Smooth muscle cell (in vitro differentiated cells): ENCODE measurements around a stretch of chr10.

DNA sequence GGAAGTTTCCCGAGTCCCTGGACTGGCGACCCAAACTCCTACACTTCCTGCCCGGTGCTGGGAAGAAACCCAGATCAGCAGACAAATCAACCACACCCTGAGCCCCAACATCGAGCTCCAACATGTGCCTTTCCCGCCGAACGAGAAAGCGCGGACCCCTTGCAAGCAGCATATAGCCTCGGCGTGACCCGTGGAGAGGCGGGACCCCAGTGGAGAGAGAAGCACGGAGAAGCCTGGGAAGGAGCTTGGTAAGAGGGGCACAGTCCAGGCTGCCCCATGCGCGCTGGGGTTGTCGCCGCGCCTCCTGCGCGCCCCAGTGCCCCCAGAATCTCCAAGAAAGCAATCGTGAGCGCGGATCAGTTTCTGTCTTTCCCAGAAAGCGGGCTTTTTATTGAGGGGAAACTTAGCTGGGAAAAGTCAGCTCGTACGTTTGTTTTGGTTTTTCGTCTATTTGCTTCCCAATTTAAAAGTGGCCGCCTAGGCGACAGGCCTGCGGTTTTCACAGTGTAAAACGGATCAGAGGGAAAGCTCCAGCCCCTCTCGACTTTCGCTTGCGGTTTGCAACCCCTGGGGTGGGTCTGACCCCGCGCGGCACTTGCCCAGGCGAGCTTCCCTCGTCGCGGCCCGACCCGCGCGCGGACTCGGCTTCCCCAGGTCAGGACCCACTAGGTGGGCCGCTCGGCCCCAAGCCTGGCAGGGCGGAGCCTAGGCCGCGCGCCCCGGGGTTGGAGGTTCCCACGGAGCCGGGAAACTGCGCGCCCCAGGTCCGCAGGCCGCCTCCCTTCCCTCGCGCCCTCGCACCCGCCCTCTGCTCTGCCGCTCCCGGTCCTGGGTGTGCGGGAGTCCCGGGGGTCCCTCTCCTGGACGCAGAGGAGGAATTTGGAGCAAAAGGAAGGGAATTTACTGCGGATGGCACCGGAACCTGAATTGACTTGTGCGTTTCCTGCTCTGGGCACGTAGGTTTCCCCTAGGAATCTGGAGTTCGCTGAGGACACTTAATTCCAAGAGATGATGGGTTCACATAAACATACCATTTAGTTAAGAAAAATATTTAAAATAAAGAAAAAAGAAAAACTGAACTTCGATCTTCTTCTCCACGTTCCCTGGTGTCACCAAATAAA lies 31.0 kb downstream of the SKIDA1 start:
- RAMPAGE, long total RNA: no peak

GRCh38 chr10:21497128-21497640 lies 28.3 kb downstream of the SKIDA1 start:
- RAMPAGE, long total RNA: no peak

DNA sequence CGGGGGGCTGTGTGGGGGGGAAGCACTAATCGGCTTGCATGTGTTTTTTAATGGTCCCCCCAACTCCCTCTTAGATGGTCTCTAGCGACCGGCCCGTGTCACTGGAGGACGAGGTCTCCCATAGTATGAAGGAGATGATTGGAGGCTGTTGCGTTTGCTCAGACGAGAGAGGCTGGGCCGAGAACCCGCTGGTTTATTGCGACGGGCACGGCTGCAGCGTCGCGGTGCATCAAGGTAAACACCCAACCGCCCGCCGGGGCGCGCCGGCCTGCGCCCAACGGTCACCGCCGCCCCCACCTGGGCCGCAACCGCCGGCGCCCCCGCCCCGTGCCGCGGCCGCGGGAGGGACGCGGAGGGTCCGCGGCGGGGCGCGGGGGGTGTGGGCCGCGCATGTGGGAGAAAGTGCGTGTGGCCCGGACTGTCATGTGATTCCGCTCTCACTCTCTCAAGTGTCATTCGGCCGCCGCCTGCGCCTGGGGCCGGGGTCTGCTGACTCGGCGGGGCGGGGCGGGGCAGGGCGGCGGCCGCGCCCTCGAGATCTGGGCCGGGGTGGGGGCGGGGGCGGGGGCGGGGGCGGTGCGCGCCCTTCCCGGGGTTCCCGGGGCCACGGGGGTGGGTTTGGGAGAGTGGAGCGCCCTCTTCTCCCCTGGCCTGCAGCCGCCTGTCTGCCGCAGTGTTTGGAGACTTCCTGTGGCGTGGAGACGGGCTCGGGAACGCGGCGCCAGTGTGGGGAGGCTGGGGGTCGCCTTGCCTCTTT lies 717 bp downstream of the MLLT10 start:
- RAMPAGE, long total RNA: no peak

DNA sequence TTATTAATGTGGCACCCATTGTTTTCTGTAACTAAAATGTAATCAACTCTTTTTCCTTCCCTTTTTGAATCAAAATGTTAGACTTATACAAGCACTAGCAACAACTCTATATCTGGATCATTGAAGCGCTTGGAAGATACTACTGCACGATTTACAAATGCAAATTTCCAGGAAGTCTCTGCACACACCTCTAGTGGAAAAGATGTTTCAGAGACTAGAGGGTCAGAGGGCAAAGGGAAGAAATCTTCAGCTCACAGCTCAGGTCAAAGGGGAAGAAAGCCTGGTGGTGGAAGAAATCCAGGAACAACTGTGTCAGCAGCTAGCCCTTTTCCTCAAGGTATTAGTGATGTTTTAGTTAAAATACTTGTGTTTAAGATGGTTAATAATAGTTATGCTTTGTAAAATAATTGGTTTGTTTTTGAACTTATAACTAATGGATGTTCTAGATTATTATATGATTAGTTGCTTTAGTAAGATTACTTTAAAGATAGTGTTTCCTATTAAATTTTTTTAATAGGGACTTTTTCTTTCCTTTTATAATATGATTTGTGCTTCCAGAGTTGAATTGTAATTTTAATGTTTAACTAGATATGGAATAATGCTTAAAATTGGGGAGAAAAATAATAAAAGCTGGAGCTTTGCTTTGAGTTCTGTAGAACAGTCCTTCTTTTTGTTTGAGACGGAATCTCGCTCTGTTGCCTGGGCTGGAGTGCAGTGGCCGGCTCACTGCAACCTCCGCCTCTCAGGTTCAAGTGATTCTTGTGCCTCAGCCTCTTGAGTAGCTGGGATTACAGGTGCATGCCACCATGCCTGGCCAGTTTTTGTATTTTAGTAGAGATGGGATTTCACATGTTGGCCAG lies 136.6 kb downstream of the MLLT10 start:
- RAMPAGE, long total RNA: no peak

DNA sequence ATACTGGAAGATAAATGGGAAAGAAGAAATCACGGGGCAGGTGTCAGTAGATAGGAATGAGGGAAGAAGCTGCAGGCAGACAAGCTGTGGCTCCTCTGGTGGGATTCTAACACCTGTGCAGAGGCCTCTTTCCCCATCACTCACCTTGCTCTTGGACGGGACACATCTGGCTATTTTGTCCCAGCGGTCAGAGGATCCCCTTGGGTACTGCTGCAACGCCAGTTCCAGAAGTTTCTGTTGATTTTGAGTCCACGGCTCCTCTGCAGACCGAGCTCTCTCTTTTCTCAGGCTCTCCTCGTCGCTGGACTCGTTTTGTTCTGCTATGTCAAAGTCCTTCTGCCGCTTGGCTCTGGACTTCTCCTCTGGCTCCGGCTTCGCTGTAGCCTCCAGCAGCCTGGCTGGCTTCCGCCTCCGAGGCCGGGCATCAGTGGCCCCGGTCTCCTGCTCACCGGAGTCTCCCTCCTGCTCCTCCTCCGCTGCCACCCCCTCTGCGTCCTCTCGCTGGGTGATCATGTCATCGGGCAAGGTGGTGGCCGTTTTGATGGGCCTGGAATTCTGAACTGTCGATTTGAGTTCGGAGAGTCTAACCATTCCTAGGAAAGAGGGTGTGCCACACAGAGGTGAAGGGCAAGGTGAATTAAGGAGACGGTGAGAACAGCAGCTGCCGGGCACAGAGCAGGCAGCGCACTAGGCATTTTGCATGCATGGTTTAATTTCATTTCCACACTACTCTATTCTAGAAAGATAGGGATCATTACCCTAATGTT lies 225.2 kb downstream of the MLLT10 start:
- RAMPAGE, long total RNA: no peak

- RAMPAGE, long total RNA: no peak
Observed at GRCh38 chr10:21961899-21962458, 41.6 kb downstream of the DNAJC1 start.

GRCh38 chr10:22251525-22252297 lies 33.9 kb upstream of the EBLN1 start:
- RAMPAGE, long total RNA: no peak

DNA sequence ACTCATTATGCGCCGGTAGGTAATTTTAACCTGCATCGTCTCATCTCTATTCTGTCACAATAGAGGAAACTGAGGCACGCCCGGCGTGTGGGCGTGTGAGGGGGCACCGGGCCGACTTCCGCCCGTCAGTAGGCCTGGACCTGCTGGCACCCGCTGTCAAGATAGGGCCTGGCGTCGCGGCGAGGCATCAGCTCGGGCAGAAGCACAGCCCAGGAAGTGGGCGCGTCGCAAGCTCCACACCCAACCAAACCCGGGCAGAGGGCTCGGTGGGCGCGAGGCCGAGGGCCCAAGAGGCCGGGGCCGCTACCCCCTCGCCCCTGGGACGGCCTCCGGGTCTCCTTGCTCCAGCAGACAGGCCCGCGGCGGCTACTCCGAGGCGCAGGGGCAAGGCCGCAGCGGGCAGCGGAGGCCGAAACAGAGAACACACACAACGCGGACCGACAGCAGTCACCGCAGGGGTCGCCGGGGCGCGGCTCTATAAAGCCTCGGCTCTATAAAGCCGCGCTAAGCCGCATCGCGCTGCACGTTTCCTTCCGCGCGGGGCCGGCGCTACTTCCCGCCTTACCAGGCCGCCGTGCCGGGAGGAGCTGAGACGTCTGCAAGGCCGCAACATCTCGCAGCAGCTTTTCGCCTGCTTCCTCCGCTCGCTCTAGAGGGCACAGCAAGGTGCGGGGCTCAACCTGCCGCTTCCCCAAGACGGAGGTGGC lies 91.3 kb downstream of the SPAG6 start:
- RAMPAGE, long total RNA: no peak

- RAMPAGE, long total RNA: no peak
Observed at GRCh38 chr10:22479405-22479831, 134.1 kb downstream of the SPAG6 start.

DNA sequence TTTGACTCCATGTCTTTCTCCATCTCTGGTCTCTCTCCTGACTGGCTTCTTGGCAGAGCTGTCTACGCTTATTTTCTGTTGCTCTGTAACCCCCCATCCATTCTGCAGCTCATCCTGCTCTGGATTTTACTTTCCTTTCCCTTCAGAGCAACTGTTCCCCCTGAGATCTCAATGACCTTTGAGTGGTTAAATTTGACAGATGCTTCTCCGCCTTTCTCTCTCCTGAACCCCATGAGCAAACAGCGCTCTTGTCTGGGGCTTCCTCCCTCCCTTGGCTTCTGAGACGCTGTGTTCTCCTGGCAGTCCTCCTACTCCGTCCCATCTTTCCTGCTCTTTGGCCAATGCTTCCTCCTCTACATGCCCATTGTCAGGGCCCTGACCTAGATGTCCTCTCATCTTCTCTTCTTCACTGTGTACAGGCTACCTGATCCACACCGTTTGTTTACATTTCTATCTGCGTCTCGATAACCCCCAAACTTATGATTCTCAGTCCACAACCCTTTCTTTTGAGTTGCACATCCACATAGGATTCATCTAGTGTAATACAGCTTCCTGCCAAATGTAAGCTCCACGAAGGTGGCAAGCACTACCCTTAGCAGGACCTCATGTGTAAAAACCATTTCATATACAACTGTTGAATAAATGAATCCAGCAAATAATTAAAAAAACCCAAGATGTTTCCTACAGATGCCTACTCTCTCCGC lies 136.0 kb downstream of the PIP4K2A start:
- RAMPAGE, long total RNA: no peak

DNA sequence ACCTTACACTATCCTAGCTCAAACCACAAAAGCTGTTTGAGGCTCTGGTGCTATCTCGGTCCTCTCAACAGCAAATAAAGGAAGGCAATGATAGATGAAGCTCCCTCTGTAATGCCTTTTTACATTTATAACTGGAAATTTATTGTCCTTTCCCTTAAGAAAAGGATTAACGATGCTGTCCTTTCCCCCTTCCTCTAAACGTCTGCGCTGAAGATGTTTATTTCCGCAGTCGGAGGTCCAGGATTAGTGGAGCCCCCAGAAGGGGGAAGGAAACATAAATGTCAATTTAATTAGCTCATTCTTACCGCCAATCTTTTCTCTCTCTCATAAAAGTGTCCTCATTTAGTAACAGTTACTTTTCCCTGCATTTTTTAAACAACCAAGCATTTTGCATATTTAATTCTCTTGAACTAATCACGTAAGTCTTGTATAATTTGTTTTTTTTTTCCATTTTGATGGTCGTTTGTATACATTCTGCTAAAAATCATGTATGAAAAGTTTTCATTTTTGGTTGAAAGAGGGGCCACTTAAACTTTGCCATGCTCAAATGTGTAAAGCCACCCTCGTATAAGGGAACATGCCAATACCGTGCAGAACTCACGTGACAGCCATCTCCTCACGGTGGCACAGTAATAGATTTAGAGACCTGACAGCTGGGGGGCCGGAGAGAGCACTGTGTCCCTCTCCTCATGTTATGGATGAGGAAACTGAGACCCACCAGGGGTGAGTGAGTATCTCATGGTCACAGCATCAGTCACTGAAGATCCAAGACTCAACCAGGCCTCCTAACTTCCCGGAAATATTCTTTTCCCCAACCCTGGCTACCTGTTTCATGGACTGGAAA lies 114.4 kb downstream of the PIP4K2A start:
- RAMPAGE, long total RNA: no peak

DNA sequence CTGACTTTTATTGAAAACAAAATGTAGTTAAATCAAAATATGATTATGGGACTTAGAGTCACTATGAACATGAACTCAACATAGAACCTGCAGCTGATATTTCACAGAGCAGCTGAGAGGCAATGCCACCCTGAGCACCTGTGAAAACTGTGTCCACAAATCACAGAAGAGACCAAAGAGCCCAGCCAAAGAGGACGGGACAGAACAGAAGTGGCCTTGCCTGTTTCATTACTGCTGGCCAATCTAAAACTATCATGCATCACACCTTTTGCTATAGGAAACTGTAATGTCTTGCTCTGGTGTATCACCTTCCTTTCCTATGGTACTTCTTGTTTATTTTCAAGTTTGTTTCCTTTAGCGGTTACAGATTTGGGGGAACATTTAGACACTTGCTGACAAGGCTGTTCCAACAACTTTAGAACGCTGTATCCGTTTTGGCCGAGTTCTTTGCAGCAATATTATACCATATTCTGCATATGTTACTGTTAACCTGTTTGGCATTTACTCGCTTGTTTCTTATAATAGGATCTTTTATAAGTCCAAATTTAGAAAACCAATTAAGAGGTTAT lies 80.3 kb downstream of the PIP4K2A start:
- RAMPAGE, long total RNA: no peak

DNA sequence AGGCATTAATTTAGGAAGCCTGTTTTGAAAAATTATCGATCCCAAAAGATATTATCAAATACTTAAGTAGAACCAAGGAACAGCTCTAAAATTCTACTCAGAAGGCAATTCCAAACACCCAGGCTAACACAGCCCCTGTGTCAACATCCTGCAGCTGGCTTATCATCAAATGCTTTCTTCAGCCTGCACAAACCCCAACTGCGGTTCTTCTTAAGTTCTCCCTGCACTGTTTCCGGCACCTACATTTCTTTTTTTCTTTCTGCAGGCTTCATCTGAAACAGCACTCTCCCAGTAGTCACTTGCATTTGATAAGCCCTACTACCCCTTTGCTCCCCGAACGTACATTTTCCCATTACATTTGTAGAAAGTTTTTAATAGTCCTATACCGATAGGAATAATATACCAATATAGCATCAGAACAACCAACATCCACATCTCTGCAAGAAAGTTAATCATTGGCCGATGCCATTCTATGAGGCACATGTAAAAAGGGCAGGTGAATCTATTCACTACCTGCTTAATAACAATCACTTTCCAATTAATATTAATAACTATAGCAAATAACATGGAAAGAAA lies 47.8 kb downstream of the PIP4K2A start:
- RAMPAGE, long total RNA: no peak

DNA sequence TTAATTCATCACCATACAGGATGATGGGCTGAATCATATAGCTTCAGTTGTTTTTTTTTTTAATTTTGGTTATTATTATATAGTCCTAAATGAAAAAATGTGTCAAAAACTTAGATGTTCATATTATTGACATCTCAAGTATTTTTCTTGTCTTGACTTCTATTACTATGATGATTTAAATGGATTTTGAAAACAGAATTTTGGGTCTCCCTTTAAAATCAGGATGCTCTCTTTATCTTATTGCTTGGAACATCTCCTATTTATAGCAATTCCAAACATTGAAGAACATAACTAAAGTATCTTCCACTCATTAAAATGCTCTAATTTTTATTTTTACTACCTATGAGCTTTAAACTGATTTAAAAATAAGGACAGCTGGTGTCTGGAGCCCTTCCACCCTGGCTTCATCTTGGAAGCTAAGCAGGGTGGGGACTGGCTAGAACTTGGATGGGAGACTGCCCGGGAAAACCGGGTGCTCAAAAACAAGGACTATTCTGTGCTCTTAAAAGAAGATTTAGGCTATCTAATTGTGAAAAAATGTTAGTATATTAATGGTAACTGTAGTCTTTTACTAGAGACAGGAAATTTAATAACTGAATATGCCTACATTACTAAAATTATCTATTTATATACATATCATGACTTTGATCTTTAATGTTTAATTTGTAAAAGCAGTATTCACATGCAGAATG lies 69.2 kb downstream of the ARMC3 start:
- RAMPAGE, long total RNA: no peak

DNA sequence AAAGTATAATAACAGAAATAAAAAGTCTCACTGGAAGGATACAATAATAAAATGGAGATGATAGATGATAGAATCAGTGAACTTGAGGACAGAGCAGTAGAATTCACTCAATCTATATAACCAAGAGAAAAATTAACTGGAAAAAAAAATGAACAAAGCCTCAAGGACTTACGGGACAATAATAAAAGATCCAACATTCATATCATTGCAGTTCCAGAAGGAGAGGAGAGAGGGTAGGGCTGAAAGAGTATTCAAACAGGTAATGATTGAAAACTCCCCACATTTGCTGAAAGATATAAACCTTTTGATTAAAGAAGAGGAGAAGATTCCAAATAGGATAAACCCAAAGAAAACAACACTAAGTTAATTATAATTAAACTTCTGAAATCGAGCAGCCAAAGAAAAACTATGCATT lies 71.7 kb upstream of the MSRB2 start:
- RAMPAGE, long total RNA: no peak

DNA sequence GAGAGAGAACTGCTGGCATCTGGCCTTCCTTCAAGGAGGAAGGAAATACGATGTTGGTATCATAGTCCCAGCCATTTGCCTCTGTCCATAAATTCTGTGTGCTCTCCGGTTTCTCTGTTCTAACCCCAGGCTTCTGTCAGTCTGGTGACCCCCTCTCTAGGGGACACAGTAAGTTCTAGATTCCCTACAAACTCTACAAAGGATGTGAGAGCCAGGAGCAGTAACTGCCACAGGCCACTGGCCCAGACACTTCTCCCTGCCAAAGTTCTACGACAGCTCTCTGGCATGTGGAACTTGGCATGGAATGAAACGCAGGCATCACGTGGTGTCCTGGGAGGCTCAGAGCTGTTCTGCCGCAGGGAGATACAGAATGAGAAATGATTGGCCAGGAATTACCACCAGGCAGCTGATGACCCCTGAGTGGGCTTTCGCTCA lies 29.9 kb upstream of the MSRB2 start:
- RAMPAGE, long total RNA: no peak

- RAMPAGE, long total RNA: no peak
Observed at GRCh38 chr10:23097208-23097808, 1.9 kb downstream of the MSRB2 start.

- RAMPAGE, long total RNA: no peak
Observed at GRCh38 chr10:23432118-23433154, 6.4 kb upstream of the OTUD1 start.

- RAMPAGE, long total RNA: no peak
Observed at GRCh38 chr10:23643380-23643957, 204.6 kb downstream of the OTUD1 start.

GRCh38 chr10:24029044-24029370 lies 179.9 kb upstream of the KIAA1217 start:
- RAMPAGE, long total RNA: no peak